Cerebral cortex (tissue), 2 donors: ENCODE measurements around a stretch of chr5.

- PRO-cap, 2 experiments, result no peak in any of the 2 experiments
Measured at GRCh38 chr5:15502061-15502635, 2.2 kb downstream of the FBXL7 start.

DNA sequence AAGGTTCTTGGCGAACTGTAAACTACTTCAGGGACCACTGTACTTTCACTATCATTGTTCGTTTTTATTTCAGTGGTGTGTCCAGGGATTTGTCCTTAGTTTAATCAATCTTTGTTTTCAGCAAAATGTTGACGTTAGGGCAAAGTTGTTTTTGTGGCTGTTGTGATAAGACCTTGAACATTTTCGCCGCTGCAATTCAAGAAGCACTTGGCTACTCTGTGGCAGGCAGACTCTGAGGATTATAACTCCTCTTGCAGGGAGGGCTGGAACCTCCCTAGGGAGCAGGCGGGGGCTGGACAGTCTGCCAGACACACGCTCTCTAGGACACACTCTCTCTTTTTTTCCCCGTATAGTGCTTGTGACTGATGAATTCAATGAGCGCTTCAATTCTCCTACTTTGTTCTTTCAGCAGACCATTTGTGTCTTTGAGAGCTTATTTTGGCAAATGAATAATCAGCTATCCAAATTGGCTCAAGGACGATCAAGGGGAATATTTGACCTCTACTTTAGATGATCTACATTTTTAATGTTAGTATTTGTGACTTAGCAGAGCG lies 252.9 kb downstream of the FBXL7 start:
- PRO-cap, 2 experiments, result no peak in any of the 2 experiments

GRCh38 chr5:15807878-15808343 lies 307.9 kb downstream of the FBXL7 start:
- PRO-cap, 2 experiments, result no peak in any of the 2 experiments

GRCh38 chr5:16467275-16467979 lies 1.8 kb upstream of the ZNF622 start:
- PRO-cap, 2 experiments, result no peak in any of the 2 experiments

GRCh38 chr5:16504456-16505011 lies 38.9 kb upstream of the ZNF622 start:
- PRO-cap, 2 experiments, result no peak in any of the 2 experiments

DNA sequence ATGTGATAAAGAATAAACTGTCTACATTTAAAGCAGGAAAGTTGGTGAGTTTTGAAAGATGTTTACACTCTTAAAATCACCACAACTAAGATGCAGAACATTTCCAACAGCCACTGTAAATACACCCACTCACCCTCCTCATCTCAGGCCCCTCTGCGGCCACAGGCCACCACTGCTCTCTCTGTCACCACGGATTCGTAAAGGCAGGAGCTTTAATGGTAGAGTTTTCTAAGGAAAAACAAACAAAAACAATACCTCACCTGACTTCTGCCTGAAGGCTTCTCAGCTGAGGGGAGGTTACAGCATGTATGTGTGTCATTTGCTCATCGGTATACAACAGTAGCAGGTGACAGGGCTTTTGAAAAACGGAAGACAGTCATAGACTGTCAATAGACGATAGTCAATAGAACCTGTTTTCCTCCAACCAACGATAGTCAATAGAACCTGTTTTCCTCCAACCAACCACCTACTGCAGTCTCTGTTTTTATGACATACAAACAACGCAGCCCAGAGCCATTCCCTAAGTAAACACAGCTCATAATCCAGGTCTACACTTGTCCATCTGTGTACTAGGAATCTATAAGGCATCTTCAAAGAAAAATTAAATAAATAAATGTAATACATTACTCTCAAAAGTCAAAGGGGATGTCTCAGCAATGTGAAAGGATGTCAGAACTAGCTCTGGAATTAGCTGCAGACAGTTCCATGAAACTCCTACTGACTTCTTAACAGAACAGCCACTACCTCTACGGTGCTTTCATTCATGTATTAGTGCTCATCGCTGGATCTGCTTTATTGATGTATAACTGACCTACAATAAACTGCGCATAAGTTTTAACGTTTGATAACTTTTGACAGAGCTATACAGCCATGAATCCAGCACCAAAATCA lies 74.5 kb downstream of the RETREG1 start:
- PRO-cap, 2 experiments, result no peak in any of the 2 experiments

DNA sequence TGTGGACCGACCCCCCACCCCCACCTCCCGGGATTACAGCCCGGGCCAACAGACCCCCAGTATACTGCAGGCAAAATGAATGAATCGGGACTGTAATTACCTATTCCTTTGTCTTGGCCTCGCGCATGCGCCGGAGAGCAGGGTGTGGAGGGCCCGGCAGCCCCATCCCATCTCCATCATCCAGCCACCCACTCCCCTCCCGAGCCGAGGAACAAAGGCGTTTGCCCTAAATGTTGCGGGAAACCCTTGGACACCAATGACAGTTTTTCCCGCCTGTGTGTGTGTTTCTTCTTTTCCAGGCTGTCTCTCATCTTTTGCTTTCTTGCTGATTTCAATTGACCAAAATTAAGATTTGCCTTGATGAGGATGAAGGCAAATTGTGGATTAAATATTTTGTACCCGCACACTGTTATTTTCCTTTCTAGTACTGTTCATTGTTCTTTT lies 1.7 kb downstream of the BASP1 start:
- PRO-cap, 2 experiments, result peak in 1 of 2 experiments; most common plus-strand start position 191 of the sequence (in 1); most common minus-strand start position 110 of the sequence (in 1)

DNA sequence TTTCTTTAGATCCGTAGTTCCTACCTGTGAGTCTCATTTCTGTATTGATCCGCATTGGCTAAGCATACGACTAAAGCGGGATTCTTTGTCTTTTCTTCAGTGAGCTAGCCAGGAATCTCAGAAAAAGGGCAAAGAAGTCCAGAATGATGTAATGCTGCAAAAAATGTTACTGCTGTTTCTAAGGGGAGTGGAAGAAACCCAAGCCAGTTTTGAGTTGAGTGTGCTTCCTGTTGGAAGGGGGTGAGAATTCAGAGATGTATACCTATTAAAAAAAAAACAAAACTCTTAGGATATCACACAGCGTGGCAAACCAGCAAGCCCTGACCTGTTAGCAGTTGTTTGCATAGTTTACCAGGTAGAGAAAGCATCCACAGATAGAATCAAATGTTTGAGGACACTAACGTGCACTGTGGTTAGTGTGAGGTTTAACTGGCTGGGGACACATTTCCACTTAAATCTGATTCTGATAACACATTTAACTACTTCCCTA lies 11.4 kb downstream of the BASP1 start:
- PRO-cap, 2 experiments, result no peak in any of the 2 experiments

- PRO-cap, 2 experiments, result no peak in any of the 2 experiments
Measured at GRCh38 chr5:17316713-17317400, 99.4 kb downstream of the BASP1 start.

DNA sequence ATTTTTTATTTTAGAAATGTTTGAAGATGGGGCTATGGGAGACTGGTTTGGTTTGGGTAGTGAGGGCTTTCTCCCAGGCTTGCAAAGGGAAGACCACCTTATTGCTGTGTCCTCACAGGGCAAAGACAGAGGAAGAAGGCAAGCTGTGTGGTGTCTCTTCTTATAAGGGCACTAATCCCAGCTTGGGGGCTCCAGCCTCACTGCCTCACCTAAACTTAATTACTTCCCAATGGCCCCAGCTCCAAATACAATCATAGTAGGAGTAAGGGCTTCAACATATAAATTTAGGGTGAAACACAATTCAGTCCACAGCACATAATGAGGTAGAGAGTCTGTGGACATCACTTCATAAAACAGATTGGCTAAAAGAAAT lies 587.3 kb upstream of the H3Y1 start:
- PRO-cap, 2 experiments, result no peak in any of the 2 experiments

GRCh38 chr5:19184132-19184420 lies 803.9 kb downstream of the CDH18 start:
- PRO-cap, 2 experiments, result no peak in any of the 2 experiments

DNA sequence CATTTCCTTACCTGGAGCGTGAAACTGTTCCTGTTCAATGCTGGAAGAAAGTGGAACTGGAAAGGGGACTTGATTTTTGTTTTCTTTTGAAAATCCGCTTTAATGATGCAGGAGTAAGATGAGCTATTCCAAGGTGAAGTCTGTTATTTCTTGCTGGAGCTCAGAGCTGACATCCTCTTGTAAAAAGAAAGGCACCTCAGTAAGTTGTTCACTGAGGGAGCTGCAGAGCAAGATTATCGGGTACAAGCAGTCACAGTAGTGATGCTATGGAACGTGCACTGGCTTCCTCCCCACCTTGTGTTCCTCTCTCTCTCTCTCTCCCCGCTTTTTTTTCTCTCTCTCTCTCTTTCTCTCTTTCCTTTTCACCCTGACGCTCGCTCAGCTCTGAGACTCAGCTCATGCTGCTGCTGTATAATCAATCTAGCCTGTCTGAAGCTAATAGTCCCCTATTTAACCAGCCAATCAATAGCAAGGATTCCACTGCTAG lies 587.5 kb upstream of the CDH18 start:
- PRO-cap, 2 experiments, result no peak in any of the 2 experiments

- PRO-cap, 2 experiments, result no peak in any of the 2 experiments
Measured at GRCh38 chr5:21533506-21534379, 1319.4 kb downstream of the CDH12 start.

- PRO-cap, 2 experiments, result no peak in any of the 2 experiments
Measured at GRCh38 chr5:24510376-24510808, 134.4 kb downstream of the CDH10 start.

- PRO-cap, 2 experiments, result no peak in any of the 2 experiments
Measured at GRCh38 chr5:26009765-26010064, 1028.7 kb downstream of the CDH9 start.

DNA sequence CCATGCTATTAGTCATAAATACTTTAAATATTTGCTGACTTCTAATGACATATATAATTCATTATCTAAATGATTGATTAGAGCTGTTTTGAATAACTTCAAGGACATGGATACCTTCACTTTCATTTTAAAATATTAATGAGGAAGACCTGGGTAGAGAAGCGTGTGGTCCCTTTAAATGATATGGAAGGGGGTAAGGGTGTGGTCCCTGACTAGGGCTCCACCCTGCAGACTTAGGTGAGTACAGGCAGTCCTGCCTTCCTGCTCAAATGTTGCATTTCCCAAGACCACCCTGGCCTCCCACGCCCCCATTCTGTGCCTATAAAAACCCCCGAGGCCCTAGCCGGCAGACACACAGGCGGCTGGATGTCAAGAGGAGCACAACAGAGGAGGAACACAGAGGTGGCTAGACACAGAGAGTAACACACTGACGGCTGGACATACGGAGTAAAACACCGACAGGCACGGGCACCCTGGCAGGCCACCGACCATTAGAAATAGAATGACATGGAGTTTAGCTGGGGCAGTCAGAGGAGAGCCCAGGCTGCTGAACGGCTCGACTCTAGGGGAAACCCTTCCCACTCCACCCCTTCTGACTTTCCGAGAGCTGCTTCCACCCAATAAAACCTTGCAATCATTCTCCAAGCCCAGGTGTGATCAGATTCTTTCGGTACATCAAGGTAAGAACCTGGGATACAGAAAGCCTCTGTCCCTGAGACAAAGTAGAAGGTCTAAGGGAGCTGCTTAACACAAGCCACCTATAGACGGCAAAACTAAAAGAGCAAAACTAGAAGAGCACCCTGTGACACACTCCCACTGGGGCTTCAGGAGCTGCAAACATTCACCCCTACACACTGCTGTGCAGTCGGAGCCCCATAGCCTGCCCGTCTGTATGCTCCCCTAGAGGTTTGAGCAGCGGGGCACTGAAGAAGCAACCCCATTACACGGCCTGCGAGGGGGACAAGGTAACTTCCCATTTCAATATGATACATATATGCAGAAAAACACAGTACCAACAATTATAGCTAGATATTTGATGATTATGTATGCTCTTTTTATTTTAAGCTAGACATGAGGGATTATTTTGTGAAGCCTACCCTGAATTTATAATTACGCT lies 179.3 kb upstream of the CDH9 start:
- PRO-cap, 2 experiments, result no peak in any of the 2 experiments

DNA sequence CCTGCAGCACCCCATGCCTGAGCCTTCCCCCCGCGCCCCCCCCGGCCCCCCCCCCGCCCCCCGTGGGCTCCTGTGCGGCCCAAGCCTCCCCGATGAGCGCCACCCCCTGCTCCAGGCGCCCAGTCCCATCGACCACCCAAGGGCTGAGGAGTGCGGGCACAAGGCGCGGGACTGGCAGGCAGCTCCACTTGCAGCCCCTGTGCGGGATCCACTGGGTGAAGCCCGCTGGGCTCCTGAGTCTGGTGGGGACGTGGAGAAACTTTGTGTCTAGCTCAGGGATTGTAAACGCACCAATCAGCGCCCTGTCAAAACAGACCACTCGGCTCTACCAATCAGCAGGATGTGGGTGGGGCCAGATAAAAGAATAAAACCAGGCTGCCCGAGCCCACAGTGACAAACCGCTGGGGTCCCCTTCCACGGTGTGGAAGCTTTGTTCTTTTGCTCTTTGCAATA lies 847.5 kb upstream of the CDH6 start:
- PRO-cap, 2 experiments, result no peak in any of the 2 experiments

- PRO-cap, 2 experiments, result no peak in any of the 2 experiments
Measured at GRCh38 chr5:31193944-31194146, 359 bp downstream of the CDH6 start.

DNA sequence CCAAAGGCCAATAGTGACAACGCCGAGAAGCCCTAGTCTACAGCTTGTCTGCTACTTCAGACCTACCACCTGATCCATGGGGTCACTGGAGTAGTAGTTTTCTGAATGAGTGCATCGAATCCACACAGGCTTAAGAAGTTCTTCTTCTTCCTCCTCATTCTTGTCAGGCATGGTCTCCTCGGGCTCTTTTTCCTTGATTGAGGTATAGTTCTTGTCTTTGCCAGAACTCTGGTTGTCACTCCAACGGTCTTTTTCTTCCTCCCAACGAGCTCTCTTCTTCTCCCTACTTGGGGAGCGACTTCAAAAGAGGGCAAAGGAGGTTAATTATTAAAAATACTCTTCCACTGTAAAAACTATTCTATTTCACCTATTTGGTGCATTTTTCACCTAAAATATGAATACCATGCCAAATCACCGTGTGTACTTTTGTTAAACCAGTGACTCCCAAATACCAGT lies 16.9 kb downstream of the DROSHA start:
- PRO-cap, 2 experiments, result no peak in any of the 2 experiments

DNA sequence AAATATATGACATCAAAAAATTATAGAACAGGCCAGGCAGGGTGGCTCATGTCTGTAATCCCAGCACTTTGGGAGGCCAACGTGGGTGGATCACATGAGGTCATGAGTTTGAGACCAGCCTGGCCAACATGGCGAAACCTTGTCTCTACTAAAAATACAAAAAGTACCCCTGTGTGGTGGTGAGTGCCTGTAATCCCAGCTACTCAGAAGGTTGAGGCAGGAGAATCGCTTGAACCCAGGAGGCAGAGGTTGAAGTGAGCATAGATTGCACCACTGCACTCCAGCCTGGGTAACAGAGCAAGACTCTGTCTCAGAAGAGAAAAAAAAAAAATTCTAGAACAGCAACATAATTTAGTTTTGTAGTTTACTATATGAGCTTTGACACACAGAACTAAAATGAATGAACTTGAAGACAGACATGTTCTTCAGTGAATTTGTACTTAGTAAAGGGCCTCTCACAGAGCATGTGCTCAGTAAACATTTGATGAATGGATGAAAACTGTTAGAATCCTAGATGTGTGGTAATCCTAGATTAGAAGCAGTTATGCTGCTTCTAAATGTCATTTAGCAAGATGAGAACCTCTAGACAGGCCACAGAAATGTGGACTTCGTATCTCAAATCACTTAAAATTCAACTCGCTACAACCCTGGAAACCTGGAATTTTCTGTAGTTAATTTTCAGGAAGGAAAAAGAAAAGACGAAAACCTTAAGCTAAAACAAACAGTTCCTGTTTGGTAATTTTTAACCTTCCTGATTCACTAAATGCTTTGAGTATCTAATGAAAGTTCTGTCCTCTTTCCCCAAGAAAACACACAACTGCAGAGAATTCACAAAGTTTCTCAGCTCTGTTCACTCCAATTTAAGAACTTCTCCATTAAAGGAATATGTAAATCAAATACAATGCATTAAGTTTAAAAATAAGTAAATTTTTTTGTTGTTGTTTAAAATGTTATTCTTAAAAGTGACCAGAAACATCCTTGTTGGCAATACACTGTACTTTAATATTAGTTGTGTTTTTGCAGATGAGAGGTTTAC lies 8.5 kb downstream of the GOLPH3 start:
- PRO-cap, 2 experiments, result no peak in any of the 2 experiments